Measurements from ENCODE around the gene SLC22A23.

DNA sequence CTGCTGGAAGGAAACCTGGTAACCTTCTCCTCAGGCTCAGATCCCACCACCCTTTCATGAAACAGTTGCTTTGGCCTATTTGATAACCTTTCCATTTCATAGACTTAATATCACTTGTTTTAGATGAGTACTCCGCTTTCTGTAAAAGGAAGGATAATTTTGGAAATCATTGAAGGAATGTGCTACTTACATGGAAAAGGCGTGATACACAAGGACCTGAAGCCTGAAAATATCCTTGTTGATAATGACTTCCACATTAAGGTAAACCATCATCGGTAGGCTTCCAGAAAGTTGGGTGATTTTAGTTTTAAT is 12.5 kb downstream of the RIPK1 start:
- PRO-cap = no peak
- RAMPAGE, long total RNA, 4 experiments = no peak in any of the 4 experiments

DNA sequence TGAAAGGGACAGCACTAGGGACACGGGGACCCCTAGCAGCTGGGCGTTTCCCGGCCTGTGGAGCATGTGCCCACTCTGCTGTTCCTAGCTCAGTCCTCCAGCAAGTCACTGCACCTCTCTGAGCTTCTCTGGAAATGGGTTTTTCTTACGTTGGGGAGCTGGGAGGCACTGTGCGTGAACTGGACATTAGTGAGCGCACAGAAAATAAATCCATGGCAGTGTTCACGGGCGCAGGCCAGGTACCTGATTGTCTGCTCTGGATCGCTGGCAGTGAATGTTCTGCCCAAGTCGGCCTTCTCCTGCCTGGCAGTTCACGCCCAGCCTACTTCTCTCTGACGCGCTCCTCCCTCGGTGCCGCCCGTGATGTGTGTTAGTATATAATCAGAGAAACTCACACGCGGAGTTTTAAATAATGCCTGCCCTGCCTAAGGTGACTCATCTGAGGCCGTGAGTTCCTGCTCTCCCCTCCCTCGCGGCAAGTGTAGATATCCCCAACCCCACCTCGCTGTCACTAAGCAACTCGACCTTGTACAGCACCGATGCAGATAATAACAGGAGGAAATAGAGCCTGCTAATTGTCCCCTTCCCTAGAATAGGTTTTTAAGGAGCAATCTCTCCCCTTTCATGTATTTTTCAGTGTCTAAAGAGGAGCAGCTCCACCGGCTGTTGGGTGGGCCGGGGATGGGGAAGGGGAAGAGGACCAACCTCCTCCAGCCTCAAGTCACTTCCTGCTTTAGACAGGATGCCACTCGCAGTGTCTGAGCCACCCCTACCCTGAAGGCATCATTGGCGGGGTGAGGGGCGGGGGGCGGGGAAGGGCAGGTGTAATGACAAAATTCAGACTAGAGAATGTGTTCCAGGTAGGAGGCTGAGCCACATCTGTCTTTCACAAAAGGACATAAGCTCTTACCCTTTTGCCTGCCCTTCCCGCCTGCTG is 2.9 kb upstream of the TUBB2A start:
- PRO-cap = no peak
- RAMPAGE, long total RNA, 4 experiments = no peak in any of the 4 experiments

- PRO-cap = no peak
- RAMPAGE, long total RNA, 4 experiments = no peak in any of the 4 experiments
Measured at GRCh38 chr6:3268905-3270068, 10.5 kb downstream of the PSMG4 start.

DNA sequence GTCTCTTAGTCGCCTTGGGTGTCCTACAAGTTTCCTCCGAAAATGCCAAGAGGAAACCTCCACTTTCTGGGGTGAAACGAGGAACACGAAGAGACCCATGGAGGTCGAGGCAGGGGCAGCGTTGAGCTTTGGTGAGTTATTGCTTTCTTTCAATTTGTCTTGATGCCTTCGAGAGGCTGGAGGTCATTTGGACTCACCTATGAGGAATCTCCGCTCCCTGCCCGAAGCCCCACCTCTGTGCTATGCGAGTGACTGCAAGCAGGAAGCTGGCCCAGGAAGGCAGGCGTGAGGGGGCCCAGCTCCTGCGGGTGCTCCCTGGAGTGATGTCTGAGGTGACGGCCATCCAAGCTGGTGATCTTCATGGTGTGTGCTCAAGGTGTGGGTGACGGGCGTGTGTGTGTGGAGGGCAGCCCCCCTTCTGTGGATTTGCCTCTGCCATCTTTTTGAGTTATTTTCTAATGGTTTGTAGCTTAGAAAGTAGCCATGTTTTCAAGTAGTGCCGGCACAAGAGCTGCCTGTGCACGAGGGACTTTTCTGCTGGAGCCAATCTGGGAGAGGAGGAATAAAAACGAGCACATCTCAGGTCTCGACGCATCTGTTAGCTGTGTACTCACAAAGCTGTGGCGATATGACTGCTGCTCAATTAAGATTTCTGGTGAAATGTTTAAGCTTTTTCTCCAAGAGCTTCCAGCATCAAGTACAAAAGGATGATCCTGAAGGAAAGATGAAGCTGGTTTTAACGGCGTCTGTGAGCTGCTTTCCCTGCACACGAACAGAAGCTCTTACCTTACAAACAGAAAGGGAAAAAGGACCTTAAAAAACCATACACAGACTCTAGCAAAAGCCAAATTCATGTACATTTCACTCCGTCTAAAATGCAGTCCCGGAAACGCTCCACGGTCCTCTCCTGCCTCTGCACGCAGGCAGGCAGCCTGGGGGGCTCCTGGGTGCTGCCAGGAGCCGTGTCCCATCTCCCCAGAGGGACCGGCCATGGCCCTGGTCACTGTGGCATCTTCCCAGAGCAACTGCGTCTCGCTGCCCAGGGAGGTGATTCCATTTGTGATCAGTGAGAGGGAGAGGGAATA is 13.3 kb downstream of the PSMG4 start:
- PRO-cap = no peak
- RAMPAGE, long total RNA, 4 experiments = no peak in any of the 4 experiments

DNA sequence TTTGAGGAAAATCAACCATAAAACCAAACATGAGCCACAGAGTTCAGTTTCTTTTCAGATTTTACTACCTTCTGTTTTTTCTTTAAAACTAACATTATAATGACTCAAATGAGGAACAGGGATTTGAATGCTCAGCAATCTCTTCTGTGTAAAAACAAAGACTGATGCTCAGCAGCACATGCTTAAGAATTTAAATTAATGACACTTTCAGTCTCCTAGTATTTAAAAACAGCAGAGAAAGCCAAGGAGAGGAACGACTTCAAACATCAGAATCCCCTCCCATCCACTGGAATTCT is 72.8 kb downstream of the PSMG4 start:
- PRO-cap = no peak
- RAMPAGE, long total RNA, 4 experiments = no peak in any of the 4 experiments

- PRO-cap = no peak
- RAMPAGE, long total RNA, 4 experiments = no peak in any of the 4 experiments
Measured at GRCh38 chr6:3370295-3371405, 86.2 kb downstream of the SLC22A23 start.

DNA sequence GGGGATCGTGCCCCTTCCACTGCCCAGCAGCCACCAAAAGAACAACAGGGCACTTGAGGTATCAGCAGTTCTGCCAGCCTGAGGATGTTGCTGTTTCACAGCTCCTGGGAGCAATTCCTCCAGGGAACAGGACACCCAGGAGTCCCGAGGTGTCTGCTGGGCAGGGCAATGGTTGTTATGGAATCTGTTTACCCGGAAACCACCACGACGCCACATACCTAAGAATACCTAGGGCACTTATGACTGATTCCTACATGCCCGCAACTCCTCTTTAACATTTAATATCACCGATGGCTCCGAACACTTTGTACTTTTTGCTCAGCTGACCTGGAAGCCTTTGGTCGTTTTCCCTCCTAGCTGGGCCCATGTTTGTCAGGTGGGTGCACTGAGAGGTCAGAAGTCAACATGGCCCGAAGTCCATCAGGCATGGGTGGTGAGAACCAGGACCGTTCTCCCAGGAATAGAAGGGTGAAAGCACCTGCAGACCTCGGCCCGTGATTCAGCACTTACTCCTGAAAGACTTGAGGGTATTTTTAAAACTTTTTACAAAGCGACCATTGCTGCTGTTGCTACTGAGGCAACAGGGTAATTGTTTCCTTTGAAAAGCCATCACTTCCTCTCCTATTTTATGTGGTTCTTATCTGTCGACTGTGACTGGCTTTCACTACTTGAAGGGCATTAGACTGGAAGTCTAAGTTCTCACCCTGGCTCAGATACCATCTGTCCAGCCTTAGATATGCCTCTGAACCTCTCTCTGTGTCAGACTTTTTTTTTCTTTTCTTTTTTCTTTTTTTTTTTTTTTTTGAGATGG is 78.8 kb downstream of the SLC22A23 start:
- PRO-cap = no peak
- RAMPAGE, long total RNA, 4 experiments = no peak in any of the 4 experiments

DNA sequence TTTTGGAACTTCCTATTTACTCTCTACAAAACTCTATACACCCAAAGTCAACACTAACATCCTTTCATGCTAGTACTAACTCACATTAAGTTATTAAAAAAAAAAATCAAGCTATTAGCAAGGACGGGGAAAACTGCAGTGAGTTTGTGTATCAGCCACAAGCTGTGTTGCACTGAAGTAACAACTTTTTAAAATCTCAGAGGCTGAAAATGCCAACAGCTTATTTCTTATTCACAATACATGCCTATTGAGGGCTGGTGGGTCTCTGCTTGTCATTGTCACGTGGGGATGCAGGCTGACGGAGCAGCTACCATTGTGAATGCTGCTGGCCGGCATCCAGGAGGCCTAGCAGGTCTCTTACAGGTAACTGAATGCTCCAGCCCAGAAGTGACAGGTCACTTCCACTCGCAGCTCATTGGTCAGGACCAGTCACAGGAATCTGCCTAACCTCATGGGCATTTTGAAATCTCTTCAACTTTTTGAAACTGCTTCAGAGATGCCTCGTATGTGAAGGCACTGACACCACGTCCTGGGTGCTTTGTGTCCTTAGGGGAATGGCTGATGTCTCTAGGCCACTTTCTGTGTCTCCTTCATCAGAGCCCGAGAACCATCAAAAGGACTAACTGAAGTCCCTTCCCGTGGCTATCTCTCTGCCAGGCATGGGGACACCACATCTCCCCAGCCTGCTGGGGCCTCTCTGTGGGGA is 76.1 kb downstream of the SLC22A23 start:
- PRO-cap = no peak
- RAMPAGE, long total RNA, 4 experiments = no peak in any of the 4 experiments

DNA sequence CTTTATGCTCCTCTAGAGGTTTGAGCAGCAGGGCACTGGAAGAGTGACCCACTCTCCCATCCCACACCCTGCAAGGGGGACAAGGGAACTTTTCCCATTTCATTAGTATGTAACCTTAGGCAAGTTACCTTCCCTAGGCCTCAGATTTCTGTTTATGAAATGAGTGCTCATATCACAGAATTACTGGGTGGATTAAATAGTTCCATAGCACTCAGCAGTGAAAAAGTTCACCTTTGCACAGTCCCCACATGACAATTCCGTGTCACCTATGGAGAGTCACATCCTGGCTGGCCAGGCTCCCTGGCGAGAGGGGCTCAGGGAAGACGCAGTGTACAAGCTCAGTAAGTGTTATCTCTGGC is 59.8 kb downstream of the SLC22A23 start:
- PRO-cap = no peak
- RAMPAGE, long total RNA, 4 experiments = no peak in any of the 4 experiments

- PRO-cap = no peak
- RAMPAGE, long total RNA, 4 experiments = no peak in any of the 4 experiments
Measured at GRCh38 chr6:3408586-3409170, 48.2 kb downstream of the SLC22A23 start.

DNA sequence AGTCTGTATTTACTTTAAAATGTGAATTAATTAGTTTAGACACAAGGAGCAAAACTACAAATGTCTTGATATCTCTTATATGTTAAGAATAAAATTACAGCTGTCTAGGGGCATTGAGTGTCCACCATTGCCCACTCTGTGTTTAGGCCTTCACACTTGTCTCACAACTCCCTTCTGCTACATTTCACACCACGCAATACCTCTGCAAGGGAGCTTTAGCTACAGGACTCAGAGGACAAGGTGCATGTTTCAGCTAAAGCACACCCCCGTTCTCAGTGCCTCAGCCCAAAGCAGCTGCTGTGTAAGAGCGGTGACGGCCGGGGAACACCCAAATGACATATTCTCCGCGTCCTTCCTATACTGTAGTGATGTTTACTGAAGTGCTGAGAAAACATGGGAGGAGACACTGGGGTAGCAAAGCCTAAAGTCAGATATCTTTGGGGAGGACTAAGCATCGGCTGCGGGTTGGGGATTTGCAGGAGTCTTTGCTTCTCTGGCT is 1.8 kb downstream of the SLC22A23 start:
- PRO-cap = no peak
- RAMPAGE, long total RNA, 4 experiments = no peak in any of the 4 experiments

DNA sequence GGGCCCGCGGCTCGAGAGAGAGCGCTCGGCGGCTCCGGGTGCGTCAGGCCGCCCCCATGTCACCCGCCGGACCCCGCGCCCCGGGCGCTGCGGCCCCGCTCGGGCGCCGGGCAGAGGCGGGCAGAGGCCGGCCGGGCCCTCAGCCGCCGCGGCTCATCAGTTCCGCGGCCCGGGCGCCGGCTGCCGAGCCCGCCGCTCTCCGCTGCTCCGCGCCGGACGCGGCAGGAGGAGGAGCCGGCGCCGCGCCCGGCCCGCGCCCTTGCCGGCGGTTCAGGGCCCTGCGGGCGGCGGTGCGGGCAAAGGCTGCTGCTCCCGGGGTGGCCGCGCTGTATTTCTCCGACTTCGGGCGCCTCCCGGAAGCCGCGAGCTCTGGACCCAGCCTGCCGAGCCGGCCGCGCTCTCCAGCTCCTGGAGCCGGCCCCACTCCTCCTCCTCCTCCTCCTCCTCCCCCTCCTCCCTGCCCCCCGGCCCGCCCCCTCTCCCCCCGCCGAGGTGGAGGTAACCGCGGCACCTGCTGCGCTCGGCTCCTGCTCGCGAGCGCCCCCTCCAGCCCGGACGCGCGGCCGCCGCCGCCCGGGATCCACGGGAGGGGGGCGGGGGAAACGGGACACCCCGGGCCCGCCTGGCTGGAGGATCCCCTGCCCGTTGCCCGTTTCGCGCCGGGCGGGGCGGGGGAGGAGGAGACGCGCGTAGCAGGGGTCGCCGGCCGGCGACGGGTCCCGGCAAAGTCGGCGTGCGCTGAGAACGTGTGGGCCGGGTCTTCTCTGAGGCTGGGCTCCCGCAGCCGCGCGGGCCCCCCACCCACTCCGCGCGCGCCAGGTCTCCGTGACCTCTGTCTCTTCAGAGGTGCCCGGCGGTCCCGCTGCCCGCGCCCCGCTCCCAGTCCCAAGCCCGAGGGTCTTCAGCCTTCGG is at the start of gene SLC22A23:
Gene SLC22A23, minus strand, starts transcription at position 382 of the 912 bp plus-strand sequence.
- PRO-cap = no peak
- RAMPAGE, long total RNA, 4 experiments = no peak in any of the 4 experiments

- PRO-cap = no peak
- RAMPAGE, long total RNA, 4 experiments = no peak in any of the 4 experiments
Measured at GRCh38 chr6:3664514-3665093, 86.9 kb downstream of the PXDC1 start.

- PRO-cap = unidirectional peak, plus-strand start at chr6:3743432
- RAMPAGE, long total RNA, 4 experiments = no peak in any of the 4 experiments
Measured at GRCh38 chr6:3742695-3743566, 8.6 kb downstream of the PXDC1 start.

- PRO-cap = unidirectional peak, plus-strand start at chr6:3825457
- RAMPAGE, long total RNA, 4 experiments = no peak in any of the 4 experiments
Measured at GRCh38 chr6:3825146-3825562, 24.0 kb upstream of the FAM50B start.

GRCh38 chr6:3837604-3838061 is 11.5 kb upstream of the FAM50B start:
- PRO-cap = no peak
- RAMPAGE, long total RNA, 4 experiments = no peak in any of the 4 experiments

DNA sequence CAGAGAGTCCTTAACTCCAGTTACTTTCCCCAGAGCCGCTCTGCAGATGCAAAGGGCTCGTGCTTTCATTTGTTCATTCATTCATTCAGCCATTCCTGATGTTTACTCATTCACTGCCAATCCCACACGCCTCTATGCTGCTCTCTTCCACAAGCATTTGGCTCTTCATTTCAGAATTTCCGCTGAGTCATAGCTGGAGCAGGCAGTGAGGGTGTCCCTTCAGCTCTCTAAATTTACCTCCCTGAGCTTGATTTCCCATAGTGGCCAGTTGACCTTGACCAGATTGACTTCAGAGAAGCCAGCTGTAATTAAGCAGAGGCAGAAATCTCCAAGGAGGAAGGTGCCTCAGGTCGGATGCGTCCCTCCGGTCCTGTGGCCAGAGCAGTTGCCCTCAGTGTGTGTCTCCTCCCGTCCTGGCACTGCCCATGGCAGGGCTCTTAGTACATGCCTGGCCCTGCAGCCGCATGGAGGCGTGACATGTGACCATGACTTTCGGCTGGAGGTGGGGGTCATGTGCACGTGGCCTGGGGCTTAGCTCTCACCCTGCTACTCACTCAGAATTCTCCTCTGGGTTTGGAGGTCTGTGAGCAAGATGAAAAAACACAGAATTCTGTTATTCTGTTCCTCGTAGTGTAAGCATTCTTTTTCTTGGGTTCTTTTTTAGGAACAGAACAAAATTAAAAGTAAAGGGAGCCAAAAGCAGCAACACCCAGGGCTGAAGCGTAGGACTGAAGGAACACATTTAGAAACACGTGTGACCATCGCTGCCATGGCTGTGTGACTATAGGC is 267.3 kb upstream of the ECI2 start:
- PRO-cap = unidirectional peak, minus-strand start at position 421 of the sequence
- RAMPAGE, long total RNA, 4 experiments = no peak in any of the 4 experiments

DNA sequence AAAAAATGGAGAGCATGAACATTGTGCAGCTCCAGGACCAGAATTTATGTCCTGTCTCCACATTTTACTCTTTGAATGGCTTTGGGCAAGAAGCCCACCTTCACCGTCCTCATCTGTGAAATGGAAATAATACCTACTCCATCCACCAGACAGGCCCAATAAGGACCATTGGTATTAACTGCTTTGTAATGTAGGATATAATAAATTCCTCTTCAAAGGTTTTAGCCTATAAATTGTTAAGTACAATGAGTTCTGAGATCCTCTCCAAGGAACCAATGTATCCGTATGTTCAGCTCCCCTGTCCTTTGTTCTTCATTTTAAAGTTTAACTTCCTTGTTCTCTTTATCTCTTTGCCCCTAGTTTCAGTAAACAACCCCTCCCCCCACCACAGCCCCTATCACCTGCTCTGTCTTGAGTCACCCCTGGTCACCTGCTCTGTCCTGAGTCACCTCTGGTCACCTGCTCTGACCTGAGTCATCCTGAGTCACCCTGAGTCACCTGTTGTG is 288.8 kb upstream of the CDYL start:
- PRO-cap = no peak
- RAMPAGE, long total RNA, 4 experiments = no peak in any of the 4 experiments

DNA sequence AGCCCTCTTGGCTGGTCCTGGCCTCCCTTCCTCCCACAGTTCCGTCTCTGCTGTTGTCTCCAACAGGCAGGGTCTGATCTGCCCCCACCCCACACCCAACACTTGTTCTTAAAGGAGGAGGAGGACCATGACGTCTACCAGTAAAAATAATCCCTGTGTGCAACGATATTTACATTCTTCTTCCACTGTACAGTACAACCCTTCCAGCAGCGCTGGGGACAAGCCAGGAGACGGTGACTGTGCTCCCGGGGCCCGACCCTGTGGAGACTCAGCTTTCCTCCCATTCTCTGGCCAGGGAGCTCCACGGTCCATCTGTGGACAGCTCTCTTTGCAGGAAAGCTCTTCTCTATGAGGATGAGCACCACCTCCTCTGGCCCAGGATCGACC is 115.3 kb upstream of the CDYL start:
- PRO-cap = no peak
- RAMPAGE, long total RNA, 4 experiments = no peak in any of the 4 experiments

DNA sequence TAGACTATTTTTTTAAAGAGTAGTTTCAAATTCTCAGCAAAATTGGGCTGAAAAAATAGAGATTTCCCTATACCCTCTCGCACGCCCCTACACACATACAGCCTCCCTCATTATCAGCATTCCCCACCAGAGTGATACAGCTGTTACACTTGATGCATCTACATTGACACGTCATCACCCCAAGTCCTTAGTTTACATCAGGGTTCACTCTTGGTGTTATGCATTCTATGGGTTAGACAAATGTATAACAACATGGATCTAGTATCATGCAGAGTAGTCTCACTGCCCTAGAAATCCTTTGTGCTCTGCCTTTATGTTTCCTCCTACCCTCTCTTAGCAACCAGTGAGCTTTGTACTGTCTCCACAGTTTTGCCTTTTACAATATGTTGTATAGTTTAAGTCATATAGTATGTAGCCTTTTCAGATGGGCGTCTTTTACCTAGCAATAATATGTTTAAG is 103.7 kb downstream of the CDYL start:
- PRO-cap = no peak
- RAMPAGE, long total RNA, 4 experiments = no peak in any of the 4 experiments

All from sigmoid colon (tissue), 4 donors.